Metastatic Liver Carcinoma in the Lung (tissue), 2 donors: ENCODE measurements around a stretch of chr9.

GRCh38 chr9:131094637-131095077, 1.7 kb upstream of the AIF1L start:
- PRO-cap, 2 experiments, result no peak in any of the 2 experiments

DNA sequence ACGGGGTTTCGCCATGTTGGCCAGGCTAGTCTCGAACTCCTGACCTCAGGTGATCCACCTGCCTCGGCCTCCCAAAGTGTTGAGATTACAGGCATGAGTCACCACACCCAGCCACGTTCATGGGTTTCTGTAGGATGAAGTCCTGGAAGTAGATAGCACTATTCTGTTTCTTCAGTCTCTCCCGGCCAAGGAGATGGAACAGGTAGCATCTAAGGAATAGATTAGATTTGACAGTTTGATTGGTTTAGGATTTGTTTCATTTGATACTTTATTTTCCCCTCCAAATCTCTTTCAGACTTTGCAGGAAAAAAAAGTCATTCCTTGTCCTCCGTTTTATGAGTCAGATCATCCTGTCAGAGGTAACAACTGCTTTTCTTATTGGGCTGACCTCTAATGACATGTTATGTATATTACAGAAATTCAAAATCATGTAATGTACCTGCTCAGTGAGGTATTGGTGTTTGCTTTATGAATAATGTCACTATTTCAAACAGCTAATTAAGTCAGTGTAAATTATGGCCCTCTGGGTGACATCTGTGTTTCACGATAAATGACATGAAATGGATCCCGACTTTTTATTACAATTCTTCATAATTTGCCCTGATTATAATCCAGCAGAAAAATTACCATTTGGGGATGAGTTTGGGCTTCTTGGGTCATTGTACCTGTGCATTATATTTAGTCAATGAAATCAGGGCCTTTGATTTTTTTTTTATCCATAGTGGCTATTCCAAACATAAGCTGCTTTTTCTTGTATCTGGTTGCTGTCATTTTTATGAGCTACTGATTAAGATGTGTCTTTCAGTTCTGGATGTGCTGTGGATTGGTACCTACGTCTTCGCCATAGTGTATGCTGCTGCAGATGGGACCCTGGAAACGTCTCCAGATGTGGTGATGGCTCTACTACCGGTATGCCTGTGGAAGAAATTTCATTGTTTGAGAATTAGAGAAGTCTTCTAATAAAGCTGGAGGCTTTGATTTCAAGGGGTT, 7.2 kb downstream of the NUP214 start:
- PRO-cap, 2 experiments, result no peak in any of the 2 experiments

GRCh38 chr9:131149844-131151120, 24.9 kb downstream of the NUP214 start:
- PRO-cap, 2 experiments, result no peak in any of the 2 experiments

DNA sequence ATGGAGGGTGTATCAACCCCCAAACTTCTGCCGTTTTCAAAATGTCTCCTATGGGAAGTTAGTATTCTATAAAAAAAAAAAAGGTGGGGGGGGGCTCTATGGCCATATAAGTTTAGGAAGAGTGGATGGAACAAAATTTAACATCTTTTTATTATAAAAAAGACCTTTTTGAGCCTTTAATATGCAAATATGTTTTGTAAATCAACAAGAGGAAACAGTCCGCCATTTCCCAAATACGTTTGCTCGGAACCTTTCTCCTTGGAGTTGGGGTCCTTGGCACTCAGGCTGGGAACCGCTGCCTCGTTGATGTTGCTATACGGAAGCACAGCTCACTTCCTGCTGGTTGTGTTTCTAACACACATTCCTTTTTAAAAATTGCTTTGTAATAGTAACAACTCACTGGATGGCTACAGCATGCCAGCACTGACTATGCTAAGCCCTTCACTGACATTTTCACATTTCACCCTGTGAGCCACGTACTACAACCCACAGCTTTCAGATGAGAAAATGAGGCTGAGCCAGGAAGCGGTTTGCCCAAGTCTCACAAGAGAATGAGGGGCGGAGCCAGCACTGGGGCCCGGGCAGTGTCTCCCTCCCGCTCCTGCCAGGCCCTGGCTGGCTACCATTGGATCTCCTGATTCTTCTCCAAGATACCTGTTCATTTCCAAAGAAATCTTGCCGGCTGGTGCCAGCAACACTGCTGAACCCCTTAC, 38.5 kb downstream of the FAM78A start:
- PRO-cap, 2 experiments, result peak in 1 of 2 experiments; most common minus-strand start position 467 of the sequence (in 1)

- PRO-cap, 2 experiments, result peak in 1 of 2 experiments; most common plus-strand start chr9:131254400 (in 1); most common minus-strand start chr9:131254299 (in 1)
Measured at GRCh38 chr9:131253912-131254525, 22.3 kb downstream of the FAM78A start.

DNA sequence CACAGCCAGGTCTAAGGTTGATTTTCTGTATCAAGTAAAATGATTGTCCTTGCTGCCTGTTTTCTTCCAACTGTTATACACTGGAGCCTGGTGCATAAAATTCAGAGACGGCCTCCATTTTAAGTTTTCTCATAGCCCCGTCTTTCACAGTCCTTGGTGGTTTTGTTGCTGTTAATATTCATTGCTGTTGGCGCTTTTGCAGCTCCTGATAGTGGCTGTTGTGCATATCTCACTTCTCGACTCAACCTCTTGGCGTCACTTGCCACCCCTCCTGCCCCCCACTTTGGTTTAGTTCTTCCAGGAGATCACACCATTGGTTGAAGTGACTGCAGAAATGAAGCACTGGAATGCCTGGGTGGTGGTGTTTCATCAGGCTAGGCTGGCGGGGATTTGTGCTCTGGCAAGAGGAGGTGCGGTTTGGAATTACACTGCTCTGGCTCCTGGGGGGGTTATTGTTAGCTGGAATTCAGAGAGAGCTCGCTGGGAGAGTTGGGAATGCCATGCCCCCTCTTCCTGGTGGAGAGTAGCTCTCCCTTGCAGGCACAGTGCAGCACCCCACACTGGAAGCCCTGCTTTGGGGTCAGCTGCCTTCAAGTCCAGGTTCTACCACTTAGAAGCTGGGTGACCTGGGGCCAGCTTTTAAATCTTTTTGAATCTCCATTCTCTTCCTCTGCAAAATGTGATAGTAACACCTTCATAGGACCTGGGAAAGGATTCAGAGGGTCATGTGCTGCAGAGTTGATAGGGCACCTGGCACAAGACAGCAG, 11.6 kb downstream of the PRRC2B start:
- PRO-cap, 2 experiments, result no peak in any of the 2 experiments

GRCh38 chr9:131429862-131430519, 36.1 kb downstream of the PRRC2B start:
- PRO-cap, 2 experiments, result no peak in any of the 2 experiments

DNA sequence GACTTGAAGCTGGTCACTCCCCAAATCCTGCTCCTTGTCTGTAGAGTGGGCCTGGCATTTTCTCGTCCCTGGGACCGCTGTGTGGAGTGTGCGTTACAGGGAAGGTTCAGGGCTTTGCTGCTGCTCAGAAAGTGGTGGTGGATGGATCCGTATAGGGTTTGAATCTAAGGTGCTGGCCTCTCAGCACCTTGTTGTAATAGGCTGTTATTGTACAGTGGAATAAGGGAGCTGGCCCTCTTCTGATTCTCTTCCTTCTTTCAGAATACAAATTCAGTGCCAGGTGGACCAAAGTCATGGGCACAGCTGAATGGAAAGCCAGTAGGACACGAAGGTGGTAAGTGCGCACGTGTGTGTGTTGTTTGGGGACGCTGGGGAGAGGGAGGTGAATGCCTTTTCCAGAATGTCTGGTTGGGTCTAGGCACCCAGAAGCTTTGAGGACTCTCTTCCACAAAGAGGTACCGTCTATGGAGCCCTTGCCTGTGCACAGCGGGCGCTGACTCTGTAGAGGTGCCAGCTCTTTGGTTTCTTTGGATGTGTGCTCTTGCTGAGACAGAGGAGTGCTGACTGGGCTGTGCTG, 44.9 kb downstream of the PRRC2B start:
- PRO-cap, 2 experiments, result no peak in any of the 2 experiments

DNA sequence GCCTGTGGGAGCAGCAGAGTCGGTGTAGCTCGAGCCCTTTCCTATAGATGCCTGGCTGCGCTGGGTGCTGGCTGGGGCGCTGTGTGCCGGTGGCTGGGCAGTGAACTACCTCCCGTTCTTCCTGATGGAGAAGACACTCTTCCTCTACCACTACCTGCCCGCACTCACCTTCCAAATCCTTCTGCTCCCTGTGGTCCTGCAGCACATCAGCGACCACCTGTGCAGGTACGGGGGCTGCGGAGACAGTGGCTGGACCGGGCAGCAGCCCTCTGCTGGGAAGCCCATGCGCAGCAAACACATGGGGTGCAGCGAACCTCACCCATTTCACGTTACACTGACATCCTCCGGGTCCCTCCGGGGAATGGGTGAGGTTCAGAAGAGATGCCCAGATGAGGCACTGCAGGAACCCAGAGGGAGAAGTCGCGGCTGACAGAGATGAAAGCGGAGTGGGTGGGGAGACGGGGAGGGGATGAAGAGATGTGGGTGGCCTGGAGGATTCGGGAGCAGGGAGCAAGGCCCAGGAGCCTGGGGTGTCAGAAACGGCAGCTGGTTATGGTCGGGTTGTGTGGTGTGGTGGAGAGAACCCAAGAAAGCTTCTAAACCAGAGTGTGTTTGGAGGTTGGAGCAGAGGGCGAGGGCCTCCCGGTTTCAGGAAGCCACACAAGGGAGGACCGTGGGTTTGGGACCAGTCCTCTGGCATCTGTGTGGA, 8.9 kb downstream of the UCK1 start:
- PRO-cap, 2 experiments, result no peak in any of the 2 experiments

DNA sequence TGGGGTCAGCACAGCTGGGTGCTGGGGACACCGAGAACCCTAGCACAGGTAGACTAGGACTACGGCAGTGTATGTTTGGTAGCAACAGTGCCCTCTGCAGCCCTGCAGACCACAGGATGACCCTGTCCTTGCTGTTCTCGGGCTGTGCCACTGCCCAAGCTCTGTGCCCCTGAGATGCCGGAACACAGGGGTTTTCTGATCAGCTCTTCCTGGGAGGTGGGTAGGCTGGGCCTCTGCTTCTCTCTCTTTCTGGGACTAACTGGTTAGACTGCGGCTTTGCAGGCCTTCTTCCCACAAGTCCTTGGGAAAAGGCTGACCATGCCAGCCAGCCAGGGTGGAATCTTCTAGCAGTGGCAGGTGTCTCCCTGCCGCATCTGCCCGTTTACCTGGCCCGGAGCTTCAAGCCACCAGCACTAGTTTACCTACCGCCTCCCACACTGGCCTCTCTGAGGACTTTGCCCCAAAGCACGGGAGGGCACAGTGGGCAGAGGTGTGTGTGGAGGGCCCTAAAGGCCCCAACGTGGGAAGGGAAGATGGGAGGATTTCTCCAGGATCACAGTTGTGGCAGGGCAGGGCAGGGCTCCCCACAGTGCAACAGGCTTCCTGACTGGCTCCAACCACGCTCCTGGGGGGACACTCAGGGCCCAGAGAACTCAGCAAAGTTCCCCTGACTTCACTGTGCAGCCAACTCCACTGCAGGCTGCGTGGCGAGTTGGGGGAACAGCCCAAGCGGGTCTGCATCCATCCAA, 1.2 kb downstream of the UCK1 start:
- PRO-cap, 2 experiments, result no peak in any of the 2 experiments

DNA sequence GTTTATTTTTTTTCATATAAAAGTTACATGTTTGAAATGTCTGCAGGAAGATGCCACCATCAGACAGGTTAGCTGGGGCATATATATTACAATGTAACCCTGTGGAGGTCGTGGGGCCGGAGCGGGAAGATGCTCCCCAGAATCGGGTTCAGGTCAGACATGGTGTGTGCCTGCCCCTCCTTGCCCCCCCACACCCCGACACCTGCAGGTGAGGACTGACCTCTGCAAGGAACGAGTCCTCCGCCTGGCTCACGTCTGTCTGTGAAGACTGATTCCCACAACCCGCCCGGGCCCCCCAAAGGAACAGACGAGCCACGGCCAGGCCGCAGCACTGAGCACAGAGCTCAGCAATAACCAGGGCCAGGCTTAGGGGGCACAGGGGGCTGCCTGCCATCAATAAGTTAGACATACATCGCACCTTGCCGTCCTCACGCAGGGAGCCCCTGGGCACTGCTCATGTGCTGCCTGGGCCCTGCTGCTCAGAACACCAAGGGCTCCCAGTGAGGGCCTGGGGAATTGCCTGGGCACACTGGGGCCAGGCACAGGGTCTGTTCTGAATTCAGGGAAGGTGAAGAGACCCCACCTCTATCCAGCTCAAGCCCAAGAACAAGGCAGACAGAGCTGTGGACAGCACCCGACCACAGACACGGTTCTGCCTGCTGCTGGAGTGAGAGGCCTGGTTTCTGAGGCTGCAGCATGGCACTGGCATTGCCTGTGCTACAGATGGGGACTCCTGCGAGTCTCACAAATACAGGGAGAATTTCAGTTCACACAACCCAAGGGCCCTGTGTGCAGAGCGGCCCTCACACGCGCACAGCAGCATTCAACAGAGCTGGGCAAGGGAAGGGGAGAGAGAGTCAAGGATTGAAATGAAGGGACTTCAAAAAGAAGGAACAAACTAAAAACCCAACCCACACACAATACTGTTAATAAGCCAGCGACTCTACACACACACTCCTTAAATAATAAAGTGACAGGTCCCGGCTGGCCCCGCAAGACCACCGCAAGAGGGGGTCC, 31.8 kb downstream of the PRRT1B start:
- PRO-cap, 2 experiments, result no peak in any of the 2 experiments

- PRO-cap, 2 experiments, result no peak in any of the 2 experiments
Measured at GRCh38 chr9:131595867-131596417, 50.6 kb downstream of the PRRT1B start.

DNA sequence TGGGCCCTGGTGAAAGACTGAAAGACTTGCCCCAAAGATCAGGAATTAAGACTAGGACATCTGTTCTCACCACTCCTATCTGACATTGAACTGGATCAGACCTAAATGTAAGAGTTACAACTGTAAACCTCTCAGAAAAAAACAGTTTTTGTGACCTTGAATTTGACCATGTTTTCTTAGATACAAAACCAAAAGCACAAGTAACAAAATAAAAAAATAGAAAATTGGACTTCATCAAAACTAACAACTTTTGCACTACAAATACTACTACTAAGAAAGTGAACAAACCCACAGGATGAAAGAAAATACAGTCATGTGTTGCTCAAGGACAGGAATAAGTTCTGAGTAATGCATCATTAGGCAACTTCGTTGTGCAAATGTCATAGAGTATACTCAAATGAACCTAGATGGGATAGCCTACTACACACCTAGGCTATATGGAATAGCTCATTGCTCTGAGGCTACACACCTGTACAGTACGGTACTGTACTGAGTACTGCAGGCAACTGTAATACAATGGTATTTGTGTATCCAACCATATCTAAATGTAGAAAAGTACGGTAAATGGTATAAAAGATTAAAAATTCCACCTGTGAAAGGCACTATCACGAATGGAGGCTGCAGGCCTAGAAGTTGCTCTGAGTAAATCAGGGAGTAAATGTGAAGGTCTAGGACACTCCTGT, 88.3 kb downstream of the RAPGEF1 start:
- PRO-cap, 2 experiments, result no peak in any of the 2 experiments

GRCh38 chr9:131686275-131686860, 53.5 kb downstream of the RAPGEF1 start:
- PRO-cap, 2 experiments, result no peak in any of the 2 experiments

- PRO-cap, 2 experiments, result no peak in any of the 2 experiments
Measured at GRCh38 chr9:131705625-131706327, 34.1 kb downstream of the RAPGEF1 start.

GRCh38 chr9:131765118-131765378, 25.2 kb upstream of the RAPGEF1 start:
- PRO-cap, 2 experiments, result no peak in any of the 2 experiments

GRCh38 chr9:131862492-131862973, 122.7 kb upstream of the RAPGEF1 start:
- PRO-cap, 2 experiments, result no peak in any of the 2 experiments

DNA sequence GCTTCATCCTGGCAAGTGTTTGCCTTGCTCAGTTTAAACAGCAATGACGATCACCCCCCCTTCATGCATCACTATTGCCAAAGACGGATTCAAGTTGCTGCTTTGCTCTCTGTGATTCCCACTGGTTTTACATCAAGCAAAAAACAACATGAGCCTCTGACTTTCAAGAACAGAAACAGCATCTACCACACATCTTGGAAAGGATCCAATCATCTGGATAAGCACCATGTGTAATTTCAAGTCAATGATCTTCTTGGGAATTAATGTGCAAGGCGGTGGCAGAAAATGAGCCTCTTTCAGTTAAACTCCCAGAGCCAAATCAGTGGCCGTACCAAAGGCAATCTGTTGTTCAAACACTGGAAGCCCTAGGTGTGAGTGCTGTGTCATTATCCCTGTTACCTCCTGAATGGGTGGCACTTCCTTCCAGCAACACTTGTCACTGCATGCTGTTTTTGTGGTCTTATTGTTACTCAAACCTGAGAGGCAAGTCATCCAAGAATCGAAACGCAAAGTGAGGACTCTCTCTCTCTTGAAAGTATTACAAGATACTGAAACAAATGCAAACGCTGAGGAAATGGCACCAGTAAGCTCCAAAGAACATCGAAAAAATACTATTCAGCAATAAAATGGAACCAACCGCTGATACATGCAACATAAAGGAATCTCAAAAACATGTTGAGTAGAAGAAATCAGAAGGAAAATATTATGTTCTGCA, 72.8 kb downstream of the MED27 start:
- PRO-cap, 2 experiments, result no peak in any of the 2 experiments

DNA sequence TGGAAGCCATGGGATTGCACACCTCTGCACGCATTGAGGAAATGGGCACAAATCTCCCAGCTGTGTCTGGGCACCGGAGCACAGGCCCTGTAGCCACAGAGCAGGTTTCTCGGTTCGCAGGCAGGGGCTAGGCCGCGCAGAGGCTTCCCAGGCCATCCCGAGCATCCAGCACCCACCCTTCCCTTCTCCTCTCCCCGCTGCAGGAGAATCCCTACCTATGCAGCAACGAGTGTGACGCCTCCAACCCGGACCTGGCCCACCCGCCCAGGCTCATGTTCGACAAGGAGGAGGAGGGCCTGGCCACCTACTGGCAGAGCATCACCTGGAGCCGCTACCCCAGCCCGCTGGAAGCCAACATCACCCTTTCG, 35.9 kb downstream of the NTNG2 start:
- PRO-cap, 2 experiments, result no peak in any of the 2 experiments

- PRO-cap, 2 experiments, result no peak in any of the 2 experiments
Measured at GRCh38 chr9:132272483-132272960, 82.3 kb downstream of the SETX start.